Ovary (tissue), 7 donors: Measurements from ENCODE around the gene TMCO5A.

DNA sequence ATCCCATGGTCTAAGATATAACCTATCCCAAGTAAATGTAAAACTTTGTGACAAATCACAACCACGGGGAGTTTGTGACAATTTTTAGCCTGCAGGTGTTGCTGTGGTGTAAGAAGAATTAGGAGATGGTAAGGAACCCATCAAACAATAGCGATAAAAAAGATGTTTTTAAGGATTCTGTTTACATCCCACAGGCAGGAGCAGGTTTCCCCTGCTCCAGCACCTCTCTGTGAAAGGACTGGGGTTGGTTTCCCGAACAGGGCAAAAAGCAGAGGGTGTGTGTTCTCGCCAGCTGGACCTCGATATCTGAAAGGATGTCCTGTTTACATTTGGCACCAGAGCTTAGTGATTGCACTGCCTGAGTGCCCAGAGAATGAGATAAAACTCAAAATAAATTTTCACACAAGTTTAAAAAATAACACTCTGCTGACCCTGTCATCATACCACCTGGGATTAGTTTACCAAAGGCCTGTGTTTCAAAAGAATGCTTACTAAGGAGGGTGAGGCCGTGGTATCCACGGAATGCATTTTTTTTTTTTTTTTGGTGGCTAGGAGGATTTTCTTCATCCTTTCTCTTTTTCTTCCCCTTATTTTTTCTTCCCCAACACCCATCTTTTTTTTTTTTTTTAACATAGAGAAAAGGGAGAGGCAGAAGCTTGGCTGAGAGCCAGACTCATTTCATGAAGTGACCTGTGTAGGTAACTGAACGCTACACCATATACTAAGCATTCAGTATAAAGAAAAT lies 151.8 kb upstream of the DPH6 start:
- PRO-cap, 7 experiments: peak in 6 of 7 experiments; most common plus-strand start position 232 of the sequence (in 1); most common minus-strand start position 308 of the sequence (in 5)
- RAMPAGE, long total RNA, 2 experiments: no peak in any of the 2 experiments

DNA sequence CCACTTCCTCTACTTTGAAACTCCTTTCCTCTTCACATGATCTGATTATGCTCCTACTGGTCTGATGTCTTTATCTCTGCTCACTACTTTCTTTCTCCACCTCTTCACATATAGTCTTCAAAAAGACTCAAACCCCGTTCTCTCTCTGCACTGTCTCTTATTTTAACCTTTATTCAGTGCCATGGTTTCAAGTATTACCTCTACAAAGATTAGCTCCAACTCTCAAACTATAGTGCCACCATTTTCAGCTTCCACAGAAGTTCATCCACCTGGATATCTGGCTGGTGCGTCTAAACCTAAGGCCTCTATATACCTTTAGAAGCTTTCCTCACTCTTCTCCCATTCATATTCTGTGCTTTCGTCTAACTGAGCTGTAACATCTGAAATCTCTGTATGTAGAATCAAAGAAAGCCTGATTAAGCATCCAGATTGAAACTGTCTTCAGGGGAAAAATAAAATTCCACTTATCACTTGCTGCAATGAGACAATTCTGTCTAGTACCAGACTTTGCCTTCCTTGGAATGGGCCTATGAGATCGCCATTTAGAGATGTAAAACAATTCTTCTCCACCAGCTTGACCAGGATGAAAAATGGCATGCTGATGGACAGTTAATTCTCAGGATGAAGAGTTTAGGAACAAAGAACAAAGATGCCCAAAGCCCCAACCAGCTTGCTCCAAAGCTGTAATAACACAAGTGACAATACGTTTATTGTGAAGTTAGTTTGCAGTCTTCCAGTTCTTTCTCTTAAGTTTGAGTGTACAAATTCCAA lies 75.9 kb downstream of the MEIS2 start:
- PRO-cap, 7 experiments: no peak in any of the 7 experiments
- RAMPAGE, long total RNA, 2 experiments: no peak in any of the 2 experiments

DNA sequence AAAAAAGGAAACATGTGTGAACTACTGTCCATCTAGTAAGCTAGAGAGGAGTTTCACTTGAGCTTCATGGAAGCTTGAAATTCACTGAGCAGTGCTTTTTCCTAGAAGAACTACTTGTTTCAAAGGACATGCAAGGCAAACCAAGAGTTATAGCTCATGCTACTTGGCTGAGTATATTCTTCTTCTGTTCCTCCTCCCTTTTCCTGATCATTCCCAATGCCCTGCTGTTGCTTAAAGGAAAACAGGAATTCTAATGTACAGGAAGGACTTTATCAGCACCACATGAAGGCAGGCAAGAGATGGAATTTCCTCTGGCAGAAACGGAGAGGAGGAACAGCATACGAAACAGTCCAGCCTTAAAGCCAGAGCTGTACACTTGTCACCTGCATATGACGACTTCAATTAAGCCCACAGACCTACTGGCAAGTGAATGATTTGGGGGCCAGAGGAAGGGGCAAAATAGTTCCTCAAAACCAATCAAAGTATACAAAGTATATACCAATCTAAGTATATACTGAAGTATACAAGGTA lies 15.7 kb downstream of the MEIS2 start:
- PRO-cap, 7 experiments: no peak in any of the 7 experiments
- RAMPAGE, long total RNA, 2 experiments: no peak in any of the 2 experiments

- PRO-cap, 7 experiments: peak in 2 of 7 experiments; most common plus-strand start chr15:37095272 (in 1)
- RAMPAGE, long total RNA, 2 experiments: no peak in any of the 2 experiments
These were observed 5.2 kb downstream of the MEIS2 start for GRCh38 chr15:37095095-37095539.

DNA sequence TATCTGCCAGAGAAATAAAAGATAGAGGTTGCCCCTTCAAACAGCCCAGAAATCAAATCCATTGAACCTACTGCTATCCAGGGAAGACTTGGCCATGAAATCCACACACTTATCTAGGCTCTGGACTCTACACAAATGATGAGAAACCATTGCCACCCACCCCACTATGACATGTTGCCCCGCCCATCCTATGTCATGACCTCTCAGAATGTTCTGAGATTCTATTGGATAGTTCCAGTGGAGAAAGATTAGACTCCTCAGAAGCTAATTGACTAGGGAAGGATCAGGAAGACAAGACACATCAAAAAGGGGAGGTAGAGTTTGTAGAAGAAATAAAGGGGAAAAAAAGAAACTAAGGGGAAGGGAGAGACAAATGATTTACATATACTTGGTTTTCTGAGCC lies at the start of gene TMCO5A:
Gene TMCO5A (plus strand): TSS at position 260 of the 403 bp plus-strand sequence.
- PRO-cap, 7 experiments: no peak in any of the 7 experiments
- RAMPAGE, long total RNA, 2 experiments: no peak in any of the 2 experiments

DNA sequence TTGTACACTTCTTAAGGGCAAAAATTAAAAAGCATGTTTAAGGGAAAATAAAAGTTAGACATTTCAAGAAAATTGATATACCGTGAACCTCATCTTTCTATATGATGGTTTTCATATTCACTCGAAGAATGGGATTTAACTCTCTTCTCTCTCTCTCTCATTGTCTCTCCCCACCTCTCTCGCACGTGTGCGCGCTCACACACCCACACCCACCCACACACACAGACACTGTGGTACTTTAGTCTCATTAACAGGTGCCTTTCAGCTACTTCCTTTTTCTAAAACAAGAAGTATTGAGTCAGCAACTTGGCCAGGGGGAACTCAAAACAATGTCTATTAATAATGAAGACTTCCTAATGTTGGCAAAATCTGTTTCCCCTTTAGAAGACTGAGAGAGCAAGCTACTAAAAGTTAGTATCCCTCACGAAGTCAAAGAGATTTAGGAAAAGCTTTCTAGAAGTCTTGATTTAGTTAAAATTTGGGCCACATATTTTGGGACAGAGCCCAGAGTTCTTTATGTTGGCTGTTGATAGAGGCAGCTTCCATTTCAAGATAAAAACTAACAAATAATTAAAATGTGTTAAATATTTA lies 150.7 kb downstream of the TMCO5A start:
- PRO-cap, 7 experiments: no peak in any of the 7 experiments
- RAMPAGE, long total RNA, 2 experiments: no peak in any of the 2 experiments

DNA sequence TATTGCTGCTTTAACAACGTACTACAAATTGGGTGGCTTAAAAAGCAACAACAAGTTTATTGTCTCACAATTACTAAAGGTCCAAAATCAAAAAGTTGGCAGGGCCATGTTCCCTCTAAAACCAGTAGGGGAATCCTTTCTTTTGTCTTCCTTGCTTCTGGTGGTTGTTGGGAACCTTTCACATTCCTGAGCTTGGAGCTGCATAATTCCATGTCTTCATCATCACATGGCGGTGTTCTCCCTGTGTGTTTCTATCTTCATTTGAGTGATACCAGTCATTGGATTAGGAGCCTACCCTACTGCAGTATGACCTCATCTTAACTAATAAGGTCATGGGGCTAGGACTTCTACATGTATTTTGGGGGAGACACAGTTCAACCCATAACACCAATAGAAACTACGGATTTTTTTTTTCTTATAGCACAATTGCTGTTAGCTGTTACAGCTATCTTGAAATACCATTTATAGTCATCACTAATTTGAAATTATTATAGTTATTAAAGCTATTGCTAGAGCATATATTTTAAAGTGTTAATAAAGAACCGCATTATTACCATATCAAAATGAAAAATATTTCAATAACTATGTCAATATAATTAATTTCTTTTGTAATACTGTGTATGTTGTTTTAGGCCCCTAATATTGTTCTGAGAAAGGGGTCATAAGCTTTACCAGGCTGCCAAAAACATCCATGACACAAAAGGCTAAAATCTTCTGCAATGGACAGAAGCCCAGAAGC lies 7.6 kb downstream of the SPRED1 start:
- PRO-cap, 7 experiments: no peak in any of the 7 experiments
- RAMPAGE, long total RNA, 2 experiments: start-site peak on the plus strand in 1 of 2 experiments, centred at position 599 of the sequence, 8 reads per replicate

DNA sequence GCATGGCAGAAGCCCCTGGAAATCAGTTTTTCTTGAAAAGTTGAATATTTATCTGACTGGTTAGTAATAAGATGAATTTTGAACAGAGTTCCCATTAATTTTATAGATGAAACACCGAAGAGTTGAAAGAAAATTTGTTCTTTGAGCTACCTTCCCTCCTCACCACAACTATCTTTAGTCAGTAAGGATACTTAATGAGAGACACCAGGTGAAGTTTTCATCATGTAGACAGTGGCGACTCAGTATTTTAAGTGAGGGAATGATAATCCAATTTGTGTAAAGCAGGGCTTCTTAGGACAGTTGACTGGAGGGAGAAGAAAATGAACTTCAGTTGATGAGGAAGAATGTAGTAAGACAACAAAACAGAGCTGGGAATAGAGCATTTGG lies 10.1 kb downstream of the SPRED1 start:
- PRO-cap, 7 experiments: no peak in any of the 7 experiments
- RAMPAGE, long total RNA, 2 experiments: start-site peak on the plus strand in 1 of 2 experiments, centred at position 191 of the sequence, 13 reads per replicate

DNA sequence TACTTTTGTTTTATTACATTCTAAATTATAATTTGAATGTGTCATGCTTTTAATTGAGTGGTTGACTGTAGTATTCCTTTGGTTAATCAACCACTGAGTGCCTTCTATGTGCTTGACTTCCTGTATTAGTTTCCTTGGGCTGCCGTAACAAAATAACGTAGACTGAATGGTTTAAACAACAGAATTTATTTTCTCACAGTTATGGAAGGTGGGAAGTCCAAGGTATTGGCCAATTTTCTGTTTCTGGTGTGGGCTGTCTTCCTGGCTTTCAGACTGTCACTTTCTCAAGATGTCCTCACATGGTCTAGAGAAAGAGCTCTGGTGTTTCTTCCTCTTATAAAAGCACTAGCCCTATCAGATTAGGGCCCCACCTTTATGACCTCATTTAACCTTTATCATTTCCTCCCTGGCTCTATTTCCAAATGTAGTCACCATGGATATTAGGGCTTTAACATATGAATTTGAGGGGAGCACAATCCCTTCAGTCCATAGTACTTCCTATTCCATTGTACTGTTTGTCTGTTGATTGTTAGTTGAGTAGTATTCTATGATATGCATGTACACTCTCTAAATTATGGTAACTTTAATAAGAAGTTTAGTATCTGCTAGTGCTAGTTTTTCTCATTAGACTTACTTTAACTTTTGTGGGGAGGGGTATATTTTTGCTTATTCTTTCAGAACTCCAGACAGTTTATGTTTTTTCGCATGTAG lies 54.7 kb downstream of the SPRED1 start:
- PRO-cap, 7 experiments: no peak in any of the 7 experiments
- RAMPAGE, long total RNA, 2 experiments: no peak in any of the 2 experiments

GRCh38 chr15:38327114-38327841 lies 74.6 kb downstream of the SPRED1 start:
- PRO-cap, 7 experiments: no peak in any of the 7 experiments
- RAMPAGE, long total RNA, 2 experiments: no peak in any of the 2 experiments

GRCh38 chr15:38377784-38378385 lies 76.0 kb upstream of the FAM98B start:
- PRO-cap, 7 experiments: peak in 2 of 7 experiments; most common plus-strand start chr15:38378267 (in 2)
- RAMPAGE, long total RNA, 2 experiments: no peak in any of the 2 experiments

GRCh38 chr15:38610673-38611627 lies 46.3 kb upstream of the RASGRP1 start:
- PRO-cap, 7 experiments: no peak in any of the 7 experiments
- RAMPAGE, long total RNA, 2 experiments: no peak in any of the 2 experiments

- PRO-cap, 7 experiments: no peak in any of the 7 experiments
- RAMPAGE, long total RNA, 2 experiments: no peak in any of the 2 experiments
These were observed 106.0 kb upstream of the RASGRP1 start for GRCh38 chr15:38670416-38671155.

DNA sequence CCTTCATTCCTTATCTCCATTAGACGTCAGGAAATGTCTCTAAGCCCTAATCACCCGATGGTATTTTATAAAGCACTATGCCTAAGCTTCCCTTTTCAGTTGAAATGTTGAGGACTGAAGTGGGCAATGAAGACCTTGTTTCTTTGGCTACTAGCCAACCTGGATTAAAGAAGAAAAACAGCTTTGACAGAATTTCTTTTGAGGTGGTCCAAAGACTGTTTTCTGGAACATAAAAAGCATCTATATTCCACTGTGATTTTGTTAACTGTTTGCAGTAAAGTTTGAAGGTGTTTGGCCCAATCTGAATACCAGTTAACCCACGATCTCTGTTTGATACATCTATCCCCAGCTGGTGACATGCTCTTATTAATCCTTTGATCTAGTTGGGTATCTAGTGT lies 263.8 kb upstream of the RASGRP1 start:
- PRO-cap, 7 experiments: peak in 1 of 7 experiments; most common plus-strand start position 98 of the sequence (in 1)
- RAMPAGE, long total RNA, 2 experiments: no peak in any of the 2 experiments

DNA sequence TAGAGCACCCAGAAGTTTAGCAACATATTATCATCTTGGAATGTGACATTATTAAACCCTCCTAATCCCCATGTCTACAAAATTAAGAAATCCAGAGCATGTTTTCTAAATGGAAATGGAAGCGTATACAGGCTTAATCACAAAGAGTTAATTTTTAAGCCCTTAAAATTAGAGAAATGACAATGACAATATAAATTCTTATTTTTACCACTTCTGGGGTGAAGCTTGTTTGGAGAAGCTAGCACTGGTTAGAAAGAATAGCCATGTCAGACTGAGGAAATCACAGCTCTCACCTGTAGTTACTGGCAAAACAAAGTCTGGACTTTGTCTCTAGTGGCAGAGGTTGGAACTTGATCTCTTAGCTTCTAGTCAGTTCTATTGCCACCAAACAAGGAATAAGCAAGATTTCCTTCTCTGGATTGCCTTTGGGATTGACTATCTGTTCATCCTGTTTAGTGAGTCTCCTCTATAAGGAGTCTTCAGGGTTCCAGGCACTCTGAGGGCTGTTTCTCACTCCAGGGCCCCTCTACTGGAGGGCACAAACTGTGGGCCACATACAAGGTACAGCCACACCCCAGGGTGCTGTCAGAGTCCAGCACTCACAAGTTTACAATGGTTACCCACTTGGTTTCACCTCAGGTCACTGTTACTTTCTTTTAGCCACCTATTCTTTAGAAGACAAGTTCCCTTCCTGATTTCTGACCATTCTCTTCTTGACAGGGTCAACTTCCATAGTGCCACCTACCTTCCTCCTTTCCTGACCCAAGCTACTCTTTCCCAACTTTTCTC lies 426.7 kb upstream of the THBS1 start:
- PRO-cap, 7 experiments: no peak in any of the 7 experiments
- RAMPAGE, long total RNA, 2 experiments: no peak in any of the 2 experiments

GRCh38 chr15:39167420-39167990 lies 413.4 kb upstream of the THBS1 start:
- PRO-cap, 7 experiments: no peak in any of the 7 experiments
- RAMPAGE, long total RNA, 2 experiments: no peak in any of the 2 experiments

DNA sequence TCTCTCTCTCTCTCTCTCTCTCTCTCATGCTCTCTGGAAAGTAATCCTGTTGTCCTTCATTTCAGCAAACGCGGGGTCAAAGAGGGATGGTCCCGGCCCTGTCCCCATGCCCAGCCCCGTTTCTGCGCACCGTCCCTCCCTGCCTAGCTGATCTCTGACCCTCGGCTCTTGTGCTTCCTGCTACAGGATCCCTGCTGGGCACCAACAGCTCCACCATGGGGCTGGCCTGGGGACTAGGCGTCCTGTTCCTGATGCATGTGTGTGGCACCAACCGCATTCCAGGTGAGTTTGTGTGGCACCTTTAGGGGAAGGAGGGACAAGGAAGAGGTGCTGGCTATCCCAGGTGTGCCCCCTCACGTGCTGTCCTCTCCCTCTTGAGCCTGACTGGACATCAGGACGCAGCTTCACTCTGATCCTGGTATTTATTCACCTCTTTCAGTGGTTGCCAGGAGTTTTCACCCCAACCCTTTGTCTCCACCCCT lies 805 bp downstream of the THBS1 start:
- PRO-cap, 7 experiments: peak in 6 of 7 experiments; most common plus-strand start position 364 of the sequence (in 1); most common minus-strand start position 156 of the sequence (in 6)
- RAMPAGE, long total RNA, 2 experiments: no peak in any of the 2 experiments

DNA sequence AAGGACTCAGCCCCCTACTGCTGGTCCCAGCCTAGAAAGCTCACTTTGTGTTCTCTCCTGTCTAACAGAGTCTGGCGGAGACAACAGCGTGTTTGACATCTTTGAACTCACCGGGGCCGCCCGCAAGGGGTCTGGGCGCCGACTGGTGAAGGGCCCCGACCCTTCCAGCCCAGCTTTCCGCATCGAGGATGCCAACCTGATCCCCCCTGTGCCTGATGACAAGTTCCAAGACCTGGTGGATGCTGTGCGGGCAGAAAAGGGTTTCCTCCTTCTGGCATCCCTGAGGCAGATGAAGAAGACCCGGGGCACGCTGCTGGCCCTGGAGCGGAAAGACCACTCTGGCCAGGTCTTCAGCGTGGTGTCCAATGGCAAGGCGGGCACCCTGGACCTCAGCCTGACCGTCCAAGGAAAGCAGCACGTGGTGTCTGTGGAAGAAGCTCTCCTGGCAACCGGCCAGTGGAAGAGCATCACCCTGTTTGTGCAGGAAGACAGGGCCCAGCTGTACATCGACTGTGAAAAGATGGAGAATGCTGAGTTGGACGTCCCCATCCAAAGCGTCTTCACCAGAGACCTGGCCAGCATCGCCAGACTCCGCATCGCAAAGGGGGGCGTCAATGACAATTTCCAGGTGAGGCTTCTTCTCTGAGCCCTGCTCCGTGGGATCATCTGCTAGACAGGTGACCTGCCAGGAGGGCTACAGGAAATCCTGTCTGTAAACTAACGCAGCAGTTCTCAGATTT lies 1.4 kb downstream of the THBS1 start:
- PRO-cap, 7 experiments: peak in 2 of 7 experiments; most common plus-strand start position 64 of the sequence (in 1); most common minus-strand start position 367 of the sequence (in 1)
- RAMPAGE, long total RNA, 2 experiments: start-site peak on the plus strand in 2 of 2 experiments, centred at positions 168 to 452 of the sequence, 54 to 247 reads per replicate

GRCh38 chr15:39698731-39699367 lies 83.8 kb downstream of the FSIP1 start:
- PRO-cap, 7 experiments: no peak in any of the 7 experiments
- RAMPAGE, long total RNA, 2 experiments: no peak in any of the 2 experiments

GRCh38 chr15:40032034-40032805 lies 6.8 kb downstream of the SRP14 start:
- PRO-cap, 7 experiments: no peak in any of the 7 experiments
- RAMPAGE, long total RNA, 2 experiments: no peak in any of the 2 experiments